Measurements from ENCODE around the gene ZNF770.

- PRO-cap, result no peak
These were observed 15.3 kb downstream of the GREM1 start for GRCh38 chr15:32732628-32733891.

DNA sequence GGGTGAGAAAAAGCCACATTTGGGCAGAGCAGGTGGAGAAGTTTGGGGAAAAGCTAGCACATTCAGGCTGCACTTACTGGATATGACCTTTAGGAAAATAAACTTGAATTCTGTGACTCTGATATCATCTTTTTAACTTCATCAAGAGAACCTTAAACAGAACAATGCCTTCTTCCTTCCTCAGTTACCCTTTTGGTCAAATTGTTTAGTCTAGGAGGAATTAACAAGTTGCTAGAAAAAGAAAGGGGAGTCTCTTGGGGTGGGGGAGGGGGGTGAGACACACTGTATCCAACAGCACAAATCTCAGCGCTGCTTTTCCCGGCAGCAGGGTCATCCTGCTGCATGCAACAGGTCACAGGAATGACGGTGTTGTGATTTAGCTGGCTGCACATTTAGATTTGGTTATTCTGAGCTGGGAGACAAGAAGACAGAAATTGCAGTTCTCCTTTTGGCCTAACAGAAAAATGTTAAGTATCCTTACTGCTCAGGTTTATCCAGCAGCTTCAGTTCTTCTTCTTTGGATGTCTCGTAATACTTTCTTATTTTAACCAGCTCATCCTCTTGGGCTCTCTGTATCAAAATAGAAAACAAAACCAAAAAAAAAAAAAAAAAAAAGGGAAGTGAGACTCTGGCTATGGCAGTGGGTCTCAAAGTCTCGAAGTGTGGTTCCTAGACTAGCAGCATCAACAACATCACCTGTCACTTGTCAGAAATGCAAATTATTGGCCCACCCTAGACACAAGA, 190.4 kb downstream of the GREM1 start:
- PRO-cap, result no peak

DNA sequence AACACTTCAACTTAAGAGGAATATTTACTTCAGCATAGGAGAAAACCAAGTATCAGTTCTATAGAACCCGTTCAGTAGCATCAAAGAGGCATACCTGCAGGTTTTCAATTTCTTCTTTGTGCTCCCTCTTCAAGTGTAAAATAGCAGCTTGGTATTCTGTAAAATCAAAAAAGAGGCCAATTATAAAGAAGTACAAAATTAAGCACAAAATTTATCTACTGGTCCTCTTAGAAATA, 186.7 kb downstream of the FMN1 start:
- PRO-cap, result no peak

GRCh38 chr15:33104440-33104796, 90.1 kb downstream of the FMN1 start:
- PRO-cap, result no peak

GRCh38 chr15:33857391-33858340, 110.6 kb upstream of the CHRM5 start:
- PRO-cap, result no peak

GRCh38 chr15:33994061-33994495, 25.8 kb downstream of the CHRM5 start:
- PRO-cap, result no peak

- PRO-cap, result no peak
These were observed 29.5 kb downstream of the CHRM5 start for GRCh38 chr15:33997606-33998354.

DNA sequence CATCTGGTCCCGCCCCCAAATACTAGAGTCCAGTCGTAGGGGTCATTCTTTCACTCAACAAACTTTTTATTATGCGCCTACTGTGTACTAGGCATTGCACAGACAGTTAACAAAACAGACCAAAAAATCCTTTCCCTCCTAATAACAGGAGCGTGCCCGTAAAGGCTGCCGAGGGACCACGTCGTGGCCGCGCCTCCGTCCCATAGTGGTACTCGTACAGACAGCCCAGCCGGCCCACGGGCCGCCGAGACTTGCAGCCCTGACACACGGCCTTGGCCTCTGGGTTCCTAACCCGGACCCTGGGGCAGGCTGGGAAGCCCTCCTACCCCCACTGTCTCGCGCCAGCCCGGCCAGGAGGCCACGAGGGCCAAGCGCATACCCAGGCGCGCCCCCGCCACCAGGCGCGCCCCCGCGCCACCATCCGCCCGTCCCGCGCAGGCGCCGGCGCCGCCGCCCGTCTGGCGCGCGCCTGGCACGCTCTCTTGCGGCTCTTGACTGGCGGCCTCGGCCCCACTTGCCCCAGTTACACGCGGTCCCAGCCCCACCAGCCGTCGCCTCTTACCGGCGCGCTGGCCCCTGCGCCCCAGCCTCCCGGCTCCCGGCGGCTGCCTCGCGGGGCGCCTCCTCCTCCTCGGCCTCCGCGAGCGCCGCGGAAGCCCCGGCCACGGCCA, 651 bp downstream of the AVEN start:
- PRO-cap, result bidirectional peak, plus-strand start at position 522 of the sequence, minus-strand start at position 497 of the sequence

- PRO-cap, result unidirectional peak, plus-strand start at chr15:34436883
These were observed 720 bp downstream of the GOLGA8A start for GRCh38 chr15:34436571-34437605.

GRCh38 chr15:34495199-34495723, 57.7 kb upstream of the GOLGA8A start:
- PRO-cap, result no peak

- PRO-cap, result no peak
These were observed 3.0 kb downstream of the GOLGA8B start for GRCh38 chr15:34580416-34580798.

DNA sequence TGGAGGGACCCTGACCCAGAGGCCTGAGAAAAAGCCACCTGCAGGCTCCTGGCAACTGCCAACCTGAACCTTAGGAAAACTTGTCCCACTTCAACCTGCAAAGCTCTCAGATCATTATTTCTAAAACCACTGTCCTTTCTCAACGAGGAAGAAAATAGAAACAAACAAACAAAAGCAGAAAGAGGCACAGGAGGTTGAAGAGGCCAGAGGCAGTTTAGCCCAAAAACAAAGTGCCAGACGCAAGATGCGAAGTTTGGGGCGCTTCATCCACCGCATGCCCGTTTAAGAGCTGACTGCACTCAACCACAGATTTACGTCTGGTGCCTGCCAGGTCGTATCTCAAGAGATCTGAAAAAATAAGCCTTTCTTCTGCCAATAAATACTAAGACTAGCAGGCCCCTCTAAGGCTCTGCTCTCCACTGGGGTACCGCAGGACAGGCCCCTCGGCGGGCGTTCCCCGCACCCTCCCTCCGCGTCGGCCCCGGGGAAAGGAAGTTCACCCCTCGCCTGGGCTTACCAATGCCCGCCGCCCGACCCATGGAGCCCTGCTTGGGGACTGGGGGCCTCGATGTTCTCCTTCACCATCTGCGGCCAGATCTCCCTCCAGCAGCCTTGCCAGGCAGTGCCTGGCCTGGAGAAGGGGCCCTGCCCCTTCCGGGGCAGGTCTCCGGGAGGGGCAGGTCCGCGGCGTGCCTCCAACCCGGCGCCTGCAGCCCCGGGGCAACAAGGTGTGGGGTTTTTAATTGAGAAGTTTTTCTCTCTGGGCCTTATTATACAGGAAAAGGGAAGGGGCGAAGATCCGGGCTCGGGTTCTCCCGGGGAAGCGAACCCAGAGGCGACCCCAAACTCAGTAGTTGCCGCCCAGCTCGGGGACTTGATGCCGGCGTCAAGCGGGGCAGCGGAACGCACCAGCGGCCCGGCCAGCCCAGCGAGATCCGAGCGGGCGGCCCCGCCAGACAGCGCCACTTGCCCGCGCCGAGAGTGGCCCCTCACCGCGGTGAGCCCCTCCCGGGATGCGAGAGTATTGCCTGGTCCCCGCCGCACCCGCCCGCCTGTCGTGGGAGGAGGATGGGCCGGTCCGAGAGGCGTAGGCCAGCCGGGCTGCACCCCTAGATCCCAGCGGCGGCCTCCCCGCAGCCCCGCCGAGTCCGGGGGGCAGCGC, 837 bp downstream of the GOLGA8B start:
- PRO-cap, result bidirectional peak, plus-strand start at position 770 of the sequence, minus-strand start at position 633 of the sequence

- PRO-cap, result no peak
These were observed 73.0 kb upstream of the GOLGA8B start for GRCh38 chr15:34656217-34657064.

- PRO-cap, result bidirectional peak, plus-strand start at chr15:34988455, minus-strand start at chr15:34988199; bidirectional peak, plus-strand start at chr15:34988796, minus-strand start at chr15:34988768
These were observed at the start of gene ZNF770 for GRCh38 chr15:34988142-34988983. Gene ZNF770, minus strand, starts transcription at chr15:34988287.

- PRO-cap, result no peak
These were observed 88.5 kb upstream of the NANOGP8 start for GRCh38 chr15:35173523-35174124.

DNA sequence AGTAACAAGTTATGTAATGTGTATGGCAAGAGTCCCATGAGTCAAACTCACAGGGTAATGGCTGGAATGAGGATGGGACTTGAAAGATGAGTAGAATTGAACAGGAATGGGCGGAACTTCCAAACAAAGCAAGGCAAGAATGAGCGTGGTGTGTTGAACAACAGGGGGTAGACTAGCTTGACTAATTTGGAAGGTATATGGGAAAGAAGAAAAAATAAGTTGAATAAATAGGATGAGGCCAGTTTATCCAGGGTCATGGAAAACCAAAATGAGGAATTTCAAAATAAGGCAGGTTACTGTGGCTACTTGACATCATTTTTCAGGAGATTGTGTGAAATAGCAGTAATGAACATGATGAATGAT, 2.5 kb upstream of the DPH6 start:
- PRO-cap, result no peak

- PRO-cap, result no peak
These were observed 144.7 kb upstream of the DPH6 start for GRCh38 chr15:35690414-35691225.

DNA sequence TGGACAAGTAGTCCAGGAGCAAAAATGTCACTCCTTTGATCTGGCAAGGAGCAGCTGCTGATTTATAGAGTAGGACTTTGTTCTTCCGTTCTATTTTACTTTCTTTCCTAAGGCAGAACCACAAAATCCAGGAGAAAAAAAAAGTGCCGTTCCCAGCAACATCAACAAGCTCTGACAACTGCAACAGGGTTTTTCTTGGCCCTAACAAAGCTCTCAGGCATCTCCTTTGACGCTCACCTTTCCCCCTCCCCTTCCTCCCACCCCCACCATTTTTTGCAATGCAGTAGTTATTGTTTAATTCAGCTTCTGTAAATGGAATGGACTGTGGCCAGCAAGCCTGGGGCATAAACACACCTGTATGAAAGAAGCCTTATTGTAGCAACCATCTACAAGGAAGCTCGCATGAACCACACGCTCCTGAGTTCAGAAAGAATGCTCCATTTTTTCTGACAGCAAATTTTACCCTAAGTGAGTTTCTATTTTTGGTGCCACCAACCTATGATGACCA, 196.2 kb downstream of the MEIS2 start:
- PRO-cap, result no peak

GRCh38 chr15:37098893-37099854, 1.2 kb downstream of the MEIS2 start:
- PRO-cap, result bidirectional peak, plus-strand start at chr15:37099102, minus-strand start at chr15:37099039; unidirectional peak, minus-strand start at chr15:37099396

DNA sequence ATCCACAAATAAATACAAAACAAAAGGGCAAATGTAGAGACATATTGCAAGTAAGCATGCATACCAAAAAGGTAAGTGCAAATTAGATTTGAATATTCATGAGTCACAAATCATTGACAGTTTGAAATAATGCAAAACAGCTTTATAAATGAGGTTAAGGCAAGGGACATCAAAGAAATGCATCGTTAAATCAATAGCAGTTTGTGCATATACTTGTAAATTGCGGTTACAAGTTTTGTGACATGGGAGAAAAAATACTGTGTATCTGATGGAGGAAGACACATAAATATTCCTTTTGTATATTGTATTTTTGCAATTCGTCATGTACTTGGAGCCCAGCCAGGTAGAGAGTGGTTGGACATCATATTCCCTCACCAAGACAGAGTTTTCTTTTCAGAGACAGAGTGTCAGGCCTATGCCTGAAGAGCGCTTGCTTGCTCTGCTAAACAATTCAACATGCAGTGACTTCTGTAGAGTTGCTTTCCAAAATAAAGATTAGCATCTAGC, 24.7 kb upstream of the MEIS2 start:
- PRO-cap, result no peak

Measured in SUDHL5 (cell line).